ENCODE measurements around a stretch of chr10.

DNA sequence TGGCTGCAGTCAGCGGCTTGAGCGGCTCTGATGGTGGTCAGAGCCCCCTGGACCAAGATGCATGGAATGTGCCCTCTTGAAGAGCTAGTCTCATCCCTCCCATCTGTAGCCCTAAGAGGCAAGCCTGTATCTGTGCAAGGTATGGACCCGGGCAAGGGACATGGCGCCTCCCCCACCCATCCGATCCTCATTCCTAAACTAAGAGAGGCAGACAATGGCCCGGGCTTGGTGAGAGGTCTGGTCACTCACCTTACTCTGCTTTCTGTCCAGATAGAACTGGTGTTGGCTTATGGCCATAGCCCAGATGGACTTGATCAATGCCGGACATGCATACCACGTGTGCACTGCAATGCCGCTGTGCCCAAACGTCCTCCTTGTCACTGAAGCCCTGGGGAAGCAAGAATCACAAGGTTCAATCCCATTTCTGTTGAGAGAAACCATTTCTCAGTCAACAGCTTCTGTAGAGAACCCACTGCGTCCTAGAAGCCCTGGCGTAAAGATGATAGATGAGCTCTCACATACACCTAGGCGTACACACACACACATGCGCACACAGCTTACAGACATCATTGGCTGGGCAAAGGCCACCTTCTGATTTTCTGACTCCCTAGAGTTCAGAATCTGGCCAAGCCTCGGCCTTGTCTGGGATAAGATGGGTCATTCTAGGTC is 114.5 kb downstream of the PRPF18 start:
- PRO-cap, 2 experiments, result no peak in any of the 2 experiments

DNA sequence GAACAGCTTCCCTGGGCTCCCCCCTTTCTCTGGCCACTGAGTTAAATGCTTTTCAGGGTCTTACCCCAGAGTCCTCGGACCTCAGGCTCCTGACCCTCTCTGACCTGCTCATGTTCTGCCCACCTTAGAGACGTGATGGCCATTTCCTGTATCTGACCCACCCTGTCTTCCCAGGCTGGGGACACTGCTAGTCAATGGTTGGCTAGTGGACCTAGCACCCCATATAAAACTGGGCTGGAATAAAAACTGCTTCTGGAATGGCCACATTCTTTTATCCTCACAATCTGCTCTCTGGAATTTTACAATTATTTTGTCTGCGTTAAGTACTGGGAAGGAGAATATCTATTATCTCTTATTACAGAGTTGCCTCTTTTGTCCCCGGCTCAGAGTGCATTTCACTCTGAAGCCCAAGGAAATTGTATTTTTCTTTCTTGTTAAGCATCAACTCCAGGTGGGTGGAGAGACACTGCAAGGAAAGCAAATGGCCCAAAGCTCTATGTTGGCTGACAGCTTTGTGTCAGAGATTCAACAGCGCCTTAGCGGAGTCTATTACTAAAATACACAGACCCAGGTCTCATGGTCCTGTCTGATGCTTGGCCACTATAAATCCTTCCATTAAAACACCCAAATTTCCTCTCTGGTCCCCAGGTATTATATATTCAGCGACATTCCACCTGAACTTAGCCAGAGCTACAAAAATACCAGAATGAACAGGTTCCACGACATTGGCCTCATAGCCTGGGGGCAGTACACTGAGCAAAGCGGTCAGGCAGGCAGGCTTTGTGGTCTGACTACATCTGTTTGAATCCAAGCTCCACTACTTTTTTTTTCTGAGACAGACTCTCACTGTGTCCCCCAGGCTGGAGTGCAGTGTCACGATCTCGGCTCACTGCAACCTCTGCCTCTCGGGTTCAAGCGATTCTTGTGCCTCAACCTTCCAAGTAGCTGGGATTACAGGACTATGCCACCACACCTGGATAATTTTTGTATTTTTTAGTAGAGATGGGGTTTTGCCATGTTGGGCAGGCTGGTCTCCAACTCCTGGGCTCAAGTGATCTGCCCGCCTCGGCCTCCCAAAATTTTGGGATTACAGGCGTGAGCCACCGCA is 121.7 kb downstream of the PRPF18 start:
- PRO-cap, 2 experiments, result no peak in any of the 2 experiments

GRCh38 chr10:13765585-13766187 is 178.9 kb downstream of the PRPF18 start:
- PRO-cap, 2 experiments, result peak in 1 of 2 experiments; most common minus-strand start chr10:13765872 (in 1)

- PRO-cap, 2 experiments, result no peak in any of the 2 experiments
Measured at GRCh38 chr10:13803936-13804355, 217.2 kb downstream of the PRPF18 start.

DNA sequence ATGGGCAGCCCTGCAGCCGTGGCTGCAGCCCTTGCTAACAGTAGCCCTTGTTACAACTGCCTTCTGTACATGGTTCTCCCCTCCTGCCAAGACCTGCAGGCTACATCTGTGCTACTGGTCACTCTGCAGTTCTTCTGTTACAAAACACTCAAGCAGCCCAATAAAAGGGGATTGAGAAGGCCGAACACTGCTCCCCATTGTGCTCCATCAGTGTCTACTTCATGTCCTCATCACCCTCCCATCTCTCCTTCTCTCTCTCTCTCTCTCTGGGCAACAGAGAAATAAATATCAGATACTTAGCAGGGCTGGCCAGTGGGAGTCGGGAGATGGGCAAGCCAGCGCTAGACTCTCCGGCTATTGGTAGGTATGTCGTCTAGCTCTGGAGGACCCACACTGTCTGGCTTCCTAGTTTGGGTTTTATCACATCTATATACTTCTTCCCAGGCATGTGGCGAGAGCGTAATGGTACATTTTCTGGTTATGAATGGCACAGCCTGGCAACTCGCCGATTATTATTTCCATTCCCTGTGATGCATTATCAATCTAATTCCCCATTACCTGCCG is 299.0 kb downstream of the PRPF18 start:
- PRO-cap, 2 experiments, result no peak in any of the 2 experiments

DNA sequence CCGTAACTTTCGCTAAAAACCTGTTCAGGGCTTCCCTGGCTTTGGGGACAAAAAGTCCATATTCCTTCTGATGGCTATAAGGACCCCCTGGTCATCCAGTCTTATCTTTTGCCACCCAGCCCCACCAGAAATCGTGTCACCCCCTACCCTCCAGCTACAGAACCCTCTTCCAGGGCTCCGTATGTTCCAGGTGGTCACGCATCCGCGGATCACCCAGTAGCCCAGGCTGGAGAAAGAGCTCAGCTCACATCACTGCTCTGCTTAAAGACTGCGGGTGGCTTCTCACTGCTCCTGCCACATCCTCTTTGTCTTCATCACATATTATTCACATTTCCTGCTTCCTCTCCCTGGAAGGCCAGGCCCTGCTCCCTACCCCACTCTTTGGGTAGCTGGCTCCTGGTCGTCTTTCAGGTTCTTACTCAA is 307.5 kb downstream of the PRPF18 start:
- PRO-cap, 2 experiments, result no peak in any of the 2 experiments

DNA sequence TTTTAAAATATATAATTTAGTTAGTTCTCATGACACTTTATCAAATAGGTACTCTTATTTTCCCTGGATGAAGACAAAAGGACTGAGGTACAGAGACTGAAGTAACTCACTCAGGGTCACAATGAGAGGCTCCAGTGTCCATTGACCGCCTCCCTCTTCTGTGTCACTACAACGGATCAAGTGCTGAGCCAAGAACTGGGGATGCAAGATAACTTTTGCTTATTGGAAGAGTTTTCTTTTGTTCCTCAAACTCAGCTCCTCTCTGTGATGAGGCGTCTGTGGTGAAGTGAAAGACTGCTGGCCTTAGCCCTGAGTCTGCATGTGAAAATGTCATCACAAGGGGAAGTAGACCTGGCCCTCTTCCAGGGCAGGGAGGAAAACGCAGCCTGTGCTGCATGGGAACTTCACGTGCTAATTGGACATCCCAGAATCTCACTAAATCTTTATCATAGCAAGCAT is 314.9 kb downstream of the FRMD4A start:
- PRO-cap, 2 experiments, result no peak in any of the 2 experiments

- PRO-cap, 2 experiments, result no peak in any of the 2 experiments
Measured at GRCh38 chr10:14518749-14519510, 188.2 kb upstream of the FRMD4A start.

DNA sequence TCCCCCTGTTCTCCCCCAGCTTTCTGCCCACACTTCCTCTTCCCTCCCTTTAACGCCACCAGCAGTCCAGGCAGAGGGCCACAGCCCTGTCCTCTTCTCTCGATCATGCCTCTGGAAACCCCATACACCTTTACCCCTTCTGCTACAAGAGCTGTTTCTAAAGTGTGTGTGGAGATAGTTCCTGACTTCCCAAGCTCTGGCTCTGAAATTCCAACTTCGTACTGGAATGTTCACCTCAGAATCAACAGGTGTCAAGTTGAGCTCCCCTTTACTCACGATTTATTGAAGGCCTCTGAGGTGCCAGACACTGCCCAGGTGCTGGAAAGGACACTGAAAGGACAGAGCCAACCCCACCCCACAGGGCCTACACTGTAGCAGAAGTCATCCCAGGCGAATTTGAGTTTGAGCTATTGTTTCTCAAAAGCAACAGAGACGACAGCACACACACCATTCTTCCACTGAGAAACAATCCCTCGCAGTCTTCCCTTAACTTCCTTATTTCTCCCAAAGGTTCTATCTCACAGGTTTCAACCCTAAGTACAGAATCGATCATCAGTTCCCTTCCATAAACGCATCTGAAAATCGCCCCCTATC is 209.9 kb upstream of the FRMD4A start:
- PRO-cap, 2 experiments, result no peak in any of the 2 experiments

DNA sequence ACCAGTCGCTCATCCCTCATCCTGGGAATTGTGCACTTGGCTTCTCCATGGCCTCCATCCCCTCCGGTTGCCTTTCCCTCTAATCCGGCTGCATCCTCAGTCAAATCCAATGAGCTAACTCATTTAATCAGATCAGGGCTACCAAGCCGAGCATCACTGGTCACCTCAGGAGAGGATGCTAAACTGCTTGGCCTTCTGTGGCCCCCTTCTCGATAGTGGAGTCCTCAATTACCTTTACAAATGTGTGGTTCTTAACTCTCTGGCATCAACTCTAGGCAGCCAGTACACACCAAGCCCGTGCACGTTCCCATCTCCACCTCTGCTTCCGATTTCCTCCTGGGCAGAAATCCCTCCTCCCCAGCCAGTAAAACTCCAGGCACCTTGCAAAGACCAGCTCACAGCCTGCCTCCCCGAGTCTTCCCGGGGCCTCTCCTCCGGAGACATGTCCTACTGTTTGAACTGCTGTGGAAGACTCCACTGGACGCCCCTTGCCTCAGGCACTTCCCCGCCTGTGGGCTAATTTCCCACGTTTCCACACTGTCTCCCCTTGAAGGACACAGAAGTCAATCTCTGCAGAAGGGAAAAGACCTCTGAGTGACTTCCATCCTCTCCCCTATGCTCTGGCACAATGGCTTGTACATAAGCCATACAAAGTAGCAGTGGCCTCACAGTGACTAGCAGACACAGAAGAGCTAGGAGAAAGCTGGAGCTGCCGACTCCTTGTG is 210.6 kb upstream of the FRMD4A start:
- PRO-cap, 2 experiments, result no peak in any of the 2 experiments

- PRO-cap, 2 experiments, result no peak in any of the 2 experiments
Measured at GRCh38 chr10:14543096-14544152, 212.7 kb upstream of the FRMD4A start.

DNA sequence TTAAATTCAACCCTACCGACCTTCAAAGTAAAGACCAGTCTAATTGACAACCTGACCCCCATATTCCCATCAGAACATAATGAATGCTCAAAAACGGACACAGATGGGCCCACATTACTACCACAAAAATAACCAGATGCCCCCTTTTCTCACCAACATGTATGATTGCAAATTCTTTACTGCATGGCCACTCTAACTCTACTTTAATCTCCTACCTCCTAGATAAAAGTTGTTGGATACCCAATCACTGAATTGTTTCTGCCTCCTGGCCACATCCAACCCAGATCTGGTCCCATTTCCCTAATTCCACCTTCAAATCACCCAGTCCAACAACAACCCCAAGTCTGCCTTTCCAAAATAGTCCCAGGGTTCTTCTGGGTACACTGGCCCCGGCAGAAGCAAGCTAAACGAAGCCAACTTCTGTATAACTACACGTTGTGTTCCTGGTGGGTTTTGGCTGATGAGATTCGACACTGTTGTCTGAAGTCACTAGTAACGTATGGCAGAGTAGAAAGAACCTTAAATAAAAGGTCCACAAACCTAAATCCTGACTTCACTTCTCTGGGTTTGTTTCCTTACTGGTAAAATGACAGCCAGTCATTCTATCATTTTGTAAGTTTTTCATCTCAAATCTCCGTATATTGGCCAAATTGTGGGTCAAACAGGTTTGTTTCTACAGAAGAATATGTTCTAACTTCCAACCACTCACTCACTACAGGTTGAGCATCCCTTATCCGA is 216.2 kb upstream of the FRMD4A start:
- PRO-cap, 2 experiments, result no peak in any of the 2 experiments

GRCh38 chr10:14559923-14560734 is 214.6 kb downstream of the FAM107B start:
- PRO-cap, 2 experiments, result no peak in any of the 2 experiments

- PRO-cap, 2 experiments, result no peak in any of the 2 experiments
Measured at GRCh38 chr10:14592545-14593136, 182.1 kb downstream of the FAM107B start.

- PRO-cap, 2 experiments, result no peak in any of the 2 experiments
Measured at GRCh38 chr10:14598890-14599730, 175.6 kb downstream of the FAM107B start.

- PRO-cap, 2 experiments, result no peak in any of the 2 experiments
Measured at GRCh38 chr10:14601771-14602878, 172.6 kb downstream of the FAM107B start.

GRCh38 chr10:14604027-14604724 is 170.5 kb downstream of the FAM107B start:
- PRO-cap, 2 experiments, result peak in 2 of 2 experiments; most common plus-strand start chr10:14604515 (in 1); most common minus-strand start chr10:14604207 (in 1)

DNA sequence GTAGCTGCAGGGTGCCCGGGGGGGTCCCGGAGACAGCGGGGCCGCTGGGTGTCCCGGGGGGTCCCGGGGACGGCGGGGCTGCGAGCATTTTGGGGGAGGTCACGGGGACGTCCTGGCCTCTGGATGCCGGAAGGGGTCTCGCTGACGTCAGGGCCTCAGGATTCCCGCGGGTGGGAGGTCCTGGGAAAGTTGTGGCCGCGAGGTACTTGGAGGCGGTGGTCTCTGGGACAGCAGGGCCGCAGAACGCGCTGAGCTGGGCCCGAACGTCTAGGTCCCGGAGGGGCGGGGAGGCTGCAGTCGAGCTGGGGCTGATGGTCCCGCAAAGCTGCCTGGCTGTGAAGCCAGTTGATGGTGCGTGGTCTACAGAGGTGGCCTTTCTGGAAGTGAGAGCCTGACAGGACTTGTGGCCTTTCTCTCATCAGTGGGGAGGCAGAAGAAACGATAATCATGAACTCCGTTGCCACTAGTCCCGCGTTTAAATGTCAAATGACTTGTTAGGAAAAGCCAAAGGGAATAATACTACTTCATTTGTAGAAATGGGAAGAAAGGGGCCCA is 714 bp downstream of the HSPA14 start:
- PRO-cap, 2 experiments, result no peak in any of the 2 experiments

GRCh38 chr10:15046600-15047427 is 3.1 kb downstream of the OLAH start:
- PRO-cap, 2 experiments, result no peak in any of the 2 experiments

GRCh38 chr10:15169553-15169959 is 1.1 kb upstream of the NMT2 start:
- PRO-cap, 2 experiments, result no peak in any of the 2 experiments